ENCODE measurements around a stretch of chr9.

DNA sequence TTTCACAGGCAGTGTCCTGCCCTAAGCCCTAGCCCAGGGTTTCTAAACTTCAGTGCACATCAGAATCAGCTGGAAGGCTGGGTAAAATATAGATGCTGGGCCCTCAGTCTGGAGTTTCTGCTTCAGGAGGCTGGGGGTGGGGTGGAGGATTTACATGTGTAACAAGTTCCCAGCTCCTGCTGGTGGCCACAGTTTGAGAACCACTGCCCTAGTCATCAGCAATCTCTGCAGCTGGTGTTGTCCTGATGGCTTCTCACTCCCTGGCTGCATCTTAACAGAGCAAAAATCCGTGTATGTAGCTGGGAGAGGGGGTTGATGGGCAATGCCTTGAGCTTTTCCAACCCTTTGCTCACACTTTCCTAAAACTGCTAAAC lies 186.0 kb upstream of the KLF9 start:
- RRBS: no CpG with 5 or more reads among the region's 1 CpG

DNA sequence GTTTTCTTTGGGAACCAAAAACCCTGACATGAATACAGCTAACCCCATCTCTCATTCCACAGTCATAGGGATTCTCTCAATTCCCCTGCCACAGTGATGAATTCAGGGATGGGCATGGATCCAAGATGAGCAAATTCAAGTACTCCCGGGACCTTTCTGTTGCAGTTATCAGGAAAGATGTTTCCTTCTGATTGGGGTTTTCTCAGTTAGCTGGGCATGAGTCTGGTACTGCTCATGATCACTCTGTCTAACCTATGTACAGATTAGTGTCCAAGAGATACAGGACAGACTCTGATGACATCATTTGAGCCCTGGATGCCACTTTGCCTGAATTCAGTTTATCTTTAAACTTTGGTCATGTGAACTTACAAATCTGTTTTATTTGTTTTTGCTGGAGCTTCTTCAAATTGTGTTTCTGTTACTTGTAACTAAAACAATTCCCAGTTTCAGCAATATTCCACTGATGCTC lies 257.7 kb upstream of the KLF9 start:
- RRBS: no CpG with 5 or more reads among the region's 1 CpG

DNA sequence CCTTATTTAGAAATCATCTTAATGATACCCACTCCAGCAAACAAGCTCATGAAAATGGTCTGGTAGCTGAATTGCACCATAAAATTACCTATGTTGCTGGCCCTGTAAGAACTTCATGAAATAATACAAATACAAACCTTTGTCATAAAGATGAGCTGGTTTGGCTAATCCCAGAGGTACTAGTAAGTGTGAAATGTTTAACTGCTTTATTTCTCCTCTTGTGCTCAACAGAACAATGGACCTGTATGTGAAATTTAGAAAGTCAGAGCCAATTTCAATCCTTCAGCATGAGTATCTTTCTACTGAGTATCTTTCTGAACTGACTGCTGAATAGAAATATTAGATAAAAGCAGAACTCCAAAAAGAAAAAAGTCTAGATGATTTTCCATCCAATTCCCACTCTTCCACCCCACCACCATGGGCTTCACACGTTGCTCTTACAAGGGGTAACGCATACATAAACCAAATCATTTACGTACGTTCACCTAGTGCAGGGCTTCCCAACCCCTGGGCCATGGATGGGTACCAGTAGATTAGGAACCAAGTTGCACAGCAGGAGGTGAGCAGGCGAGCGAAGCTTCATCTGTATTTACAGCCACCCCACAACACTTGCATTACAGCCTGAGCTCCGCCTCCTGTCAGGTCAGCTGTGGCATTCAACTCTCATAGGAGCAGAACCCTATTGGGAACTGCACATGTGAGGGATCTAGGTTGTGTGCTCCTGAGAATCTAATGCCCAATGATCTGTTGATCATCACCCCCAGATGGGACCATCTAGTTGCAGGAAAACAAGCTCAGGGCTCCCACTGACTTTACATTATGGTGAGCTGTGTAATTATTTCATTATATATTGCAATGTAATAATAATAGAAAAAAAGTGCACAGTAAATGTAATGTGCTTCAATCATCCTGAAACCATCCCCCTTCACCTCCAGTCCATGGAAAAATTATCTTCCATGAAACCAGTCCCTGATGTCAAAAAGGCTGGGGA lies 82.4 kb downstream of the CEMIP2 start:
- RRBS: no CpG with 5 or more reads among the region's 7 CpGs

GRCh38 chr9:71699702-71700065 lies 68.6 kb downstream of the CEMIP2 start:
- RRBS: no CpG with 5 or more reads among the region's 4 CpGs

- RRBS: no CpG with 5 or more reads among the region's 16 CpGs
Observed at GRCh38 chr9:71767458-71768027, 770 bp downstream of the CEMIP2 start.

DNA sequence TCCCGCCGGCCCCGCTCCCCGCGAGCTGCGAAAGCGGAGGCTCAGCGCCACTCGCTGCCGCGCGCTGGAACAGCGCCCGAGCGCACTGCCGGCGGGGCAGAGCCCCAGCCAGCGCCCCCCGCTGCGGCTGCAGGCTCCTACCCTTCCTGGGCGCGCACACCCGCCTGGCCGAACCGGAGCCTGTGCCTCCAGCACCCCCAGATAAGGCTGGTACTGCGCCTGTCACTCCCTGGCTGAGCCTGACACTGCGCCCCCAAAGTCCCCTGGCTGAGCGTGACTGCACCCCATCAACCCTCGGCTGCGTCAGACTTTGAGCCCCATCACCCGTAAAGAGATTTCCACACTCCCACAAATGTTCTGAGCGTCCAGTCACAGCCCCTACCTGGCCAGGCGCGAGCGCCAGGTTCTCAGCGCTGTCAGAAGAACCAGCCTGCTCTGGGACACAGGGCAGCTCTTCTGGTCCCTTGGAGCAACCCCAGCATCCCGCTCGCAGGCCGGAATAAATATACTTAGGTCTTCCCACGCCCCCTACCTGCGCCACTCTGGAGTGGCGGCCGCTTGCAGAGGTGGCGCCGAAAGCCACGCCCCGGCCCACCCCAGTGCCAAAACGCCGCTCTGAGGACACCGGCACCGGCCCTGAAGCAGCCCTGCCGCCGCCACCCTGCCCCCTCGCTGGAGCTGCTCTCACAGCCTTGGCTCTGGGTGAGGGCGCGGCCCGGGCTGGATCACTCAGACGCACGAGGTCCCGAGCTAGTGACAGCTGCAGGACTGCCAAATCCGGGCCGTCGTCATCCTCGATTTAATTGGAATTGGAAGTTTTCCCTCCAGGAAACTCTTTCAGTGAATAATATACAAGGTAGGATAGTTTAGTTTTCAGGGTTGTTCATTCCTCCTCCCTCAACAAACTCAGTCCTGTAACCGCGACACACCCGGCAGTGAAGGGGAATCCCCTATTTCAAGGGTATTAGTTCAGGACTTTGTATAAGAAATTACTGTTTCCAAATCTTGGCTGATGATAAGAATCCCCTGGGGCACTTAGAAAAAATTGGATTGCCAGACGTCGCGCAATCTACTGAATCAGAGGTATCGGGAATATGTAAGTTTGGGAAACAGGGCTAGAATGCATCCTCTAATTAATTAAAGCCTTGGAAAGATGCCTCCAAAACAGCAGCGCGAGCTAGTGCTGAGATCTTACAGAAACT lies 1.1 kb upstream of the CEMIP2 start:
- RRBS: 5% methylated on average over 41 of the region's 73 CpGs

GRCh38 chr9:71963997-71965206 lies 53.0 kb downstream of the C9orf85 start:
- RRBS: no CpG with 5 or more reads among the region's 33 CpGs

DNA sequence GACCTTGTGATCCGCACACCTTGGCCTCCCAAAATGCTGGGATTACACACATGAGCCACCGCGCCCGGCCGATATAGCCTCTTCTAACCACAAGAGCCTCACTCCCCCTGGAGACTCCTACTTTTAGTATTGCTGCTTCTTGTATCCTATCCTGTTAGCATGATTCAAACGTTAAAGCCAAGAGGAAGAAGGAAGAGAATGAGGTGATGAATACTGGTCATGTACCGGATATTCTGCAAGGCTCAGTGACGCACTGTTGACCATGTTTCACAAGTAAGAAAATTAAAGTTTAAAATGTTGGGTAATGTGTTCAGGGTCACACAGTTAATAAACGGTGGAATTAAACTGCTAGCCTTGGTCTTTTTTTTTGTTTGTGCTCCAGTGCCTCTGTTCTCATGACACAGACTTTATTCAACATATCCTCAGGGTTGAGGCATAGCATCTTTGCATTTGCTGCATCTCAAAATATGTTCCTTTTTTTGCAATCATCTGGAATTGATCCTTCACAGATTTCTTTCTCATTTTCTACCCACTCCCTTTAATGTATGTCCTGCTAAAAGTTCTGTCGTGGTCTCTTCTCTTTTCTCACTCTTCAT lies 17.9 kb downstream of the C9orf57 start:
- RRBS: no CpG with 5 or more reads among the region's 10 CpGs

GRCh38 chr9:72304798-72305691 lies 60.0 kb downstream of the ZFAND5 start:
- RRBS: no CpG with 5 or more reads among the region's 12 CpGs

DNA sequence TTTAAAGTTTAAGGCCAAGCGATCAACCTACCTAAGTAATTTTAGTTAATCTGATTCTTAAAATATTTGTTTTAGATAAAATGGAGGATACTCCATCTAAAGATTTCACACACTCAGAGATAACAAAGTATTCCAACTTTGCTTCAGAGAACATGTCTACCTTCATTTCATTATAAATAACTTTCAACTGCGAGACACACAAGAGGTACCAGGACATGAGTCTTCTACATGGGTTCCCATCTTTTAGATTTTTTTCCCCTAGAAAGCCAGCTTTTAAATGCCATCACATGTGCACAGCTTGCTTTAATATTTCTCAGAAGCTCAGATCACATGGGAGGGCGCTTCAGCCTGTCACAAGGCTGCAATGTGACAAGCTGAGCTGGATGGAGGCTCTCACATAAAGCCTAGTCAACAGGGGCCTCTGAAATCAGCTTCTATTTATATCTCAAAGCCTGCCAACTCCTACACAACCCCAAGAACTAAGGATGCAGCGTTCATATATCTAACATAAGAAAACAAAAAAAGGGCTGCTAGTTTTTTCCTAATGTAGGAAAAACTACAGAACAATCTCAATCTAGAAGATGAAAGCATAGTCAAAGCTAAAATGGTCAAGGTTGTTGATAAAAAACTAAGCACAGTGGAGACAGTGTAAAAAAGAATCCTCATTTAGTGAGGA lies 2.4 kb downstream of the ZFAND5 start:
- RRBS: no CpG with 5 or more reads among the region's 4 CpGs

DNA sequence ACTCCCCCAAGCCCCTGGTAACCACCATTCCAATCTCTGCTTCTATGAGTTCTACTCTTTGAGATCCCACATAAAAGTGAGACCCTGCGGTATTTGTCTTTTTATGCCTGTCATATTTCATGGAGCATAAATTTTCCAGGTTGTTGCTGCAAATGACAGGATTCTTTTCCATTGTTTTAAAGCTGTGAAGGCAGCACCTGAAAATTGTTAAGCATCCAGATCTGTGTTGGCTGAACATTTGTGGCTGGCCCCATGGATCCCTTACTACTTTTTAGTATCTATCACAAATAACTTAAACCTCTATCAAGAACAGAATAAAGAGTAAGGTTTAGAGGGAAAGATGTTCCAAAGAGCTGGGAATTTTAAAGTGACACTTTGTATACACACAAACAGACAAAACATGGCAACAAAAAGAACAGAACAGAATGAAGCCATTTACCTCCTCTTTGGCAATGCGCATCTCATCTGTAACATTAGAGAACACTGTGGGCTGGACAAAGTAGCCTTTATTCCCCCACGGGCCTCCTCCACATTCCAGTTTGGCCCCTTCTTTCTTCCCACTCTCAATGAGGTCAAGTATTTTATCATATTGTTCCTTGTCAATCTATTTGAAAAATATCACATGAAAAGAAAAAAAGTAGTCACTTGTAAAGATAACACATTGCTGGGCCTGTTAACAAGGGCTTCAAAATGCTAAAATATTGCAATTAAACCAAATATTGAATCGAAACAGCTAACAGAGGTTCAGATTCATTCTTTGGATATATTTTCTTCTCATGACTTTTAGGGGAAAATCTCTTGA lies 41.1 kb downstream of the ALDH1A1 start:
- RRBS: no CpG with 5 or more reads among the region's 4 CpGs

GRCh38 chr9:72954317-72955081 lies 1.6 kb upstream of the ALDH1A1 start:
- RRBS: no CpG with 5 or more reads among the region's 4 CpGs

- RRBS: no CpG with 5 or more reads among the region's 3 CpGs
Observed at GRCh38 chr9:72984972-72985537, 32.2 kb upstream of the ALDH1A1 start.

- RRBS: no CpG with 5 or more reads among the region's 8 CpGs
Observed at GRCh38 chr9:72998574-72999148, 45.8 kb upstream of the ALDH1A1 start.

GRCh38 chr9:73010048-73010286 lies 57.1 kb upstream of the ALDH1A1 start:
- RRBS: no CpG with 5 or more reads among the region's 1 CpG

- RRBS: no CpG with 5 or more reads among the region's 5 CpGs
Observed at GRCh38 chr9:73152859-73153648, 1.4 kb downstream of the ANXA1 start.

DNA sequence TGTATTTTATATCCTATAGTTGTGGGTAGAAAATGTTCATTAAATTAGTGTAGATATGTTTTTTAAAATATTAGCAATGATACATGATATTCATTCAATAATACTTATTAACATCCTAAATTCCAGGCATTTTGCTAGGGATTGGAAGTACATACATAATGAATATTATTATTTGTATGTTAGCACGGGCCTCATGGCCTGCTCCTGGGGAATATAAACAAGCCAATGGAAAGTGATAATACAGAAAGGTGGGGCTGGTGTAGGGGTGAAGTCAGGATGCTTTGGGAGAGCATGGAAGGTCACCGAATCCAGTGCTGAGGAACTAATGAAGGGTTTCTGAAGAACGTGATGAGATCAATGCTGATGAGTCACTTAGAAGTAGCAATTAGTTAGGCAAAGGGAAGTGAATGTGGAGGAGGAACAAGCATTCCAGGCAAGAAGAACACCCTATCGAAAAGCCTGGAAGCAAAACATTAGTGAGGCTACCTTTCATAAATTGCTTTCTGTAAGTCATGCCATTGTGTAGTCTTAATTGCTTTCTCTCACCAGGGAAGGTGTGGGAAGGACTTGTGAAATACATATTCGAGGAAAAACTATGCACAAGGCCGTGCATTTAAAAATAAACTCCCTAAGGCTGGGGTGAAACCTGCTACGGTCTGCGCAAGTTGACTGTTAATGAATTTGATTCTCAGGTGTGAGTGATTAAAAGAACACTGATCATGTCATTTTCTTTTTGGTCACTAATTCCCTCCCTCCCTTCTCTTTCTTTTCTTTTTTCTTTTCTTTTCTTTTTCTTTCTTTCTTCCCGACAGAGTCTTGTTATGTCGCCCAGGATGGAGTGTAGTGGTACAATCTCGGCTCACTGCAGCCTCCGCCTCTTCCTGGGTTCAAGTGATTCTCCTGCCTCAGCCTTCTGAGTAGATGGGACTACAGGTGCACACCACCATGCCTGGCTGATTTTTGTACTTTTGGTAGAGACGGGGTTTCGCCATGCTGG lies 2.3 kb downstream of the ANXA1 start:
- RRBS: no CpG with 5 or more reads among the region's 14 CpGs

GRCh38 chr9:73160086-73160635 lies 8.5 kb downstream of the ANXA1 start:
- RRBS: no CpG with 5 or more reads among the region's 4 CpGs

DNA sequence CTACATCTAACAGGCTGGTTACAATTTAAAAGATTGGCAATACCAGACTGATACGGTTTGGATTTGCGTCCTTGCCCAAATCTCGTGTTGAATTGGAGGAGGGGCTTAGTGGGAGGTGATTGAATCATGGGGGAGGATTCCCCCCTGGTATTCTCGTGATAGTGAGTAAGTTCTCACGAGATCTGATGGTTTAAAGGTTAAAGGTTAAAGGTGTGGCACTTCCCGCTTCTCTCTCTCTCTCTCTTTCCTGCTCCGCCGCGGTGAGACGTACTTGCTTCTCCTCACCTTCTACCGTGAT lies 107.3 kb downstream of the ANXA1 start:
- RRBS: no CpG with 5 or more reads among the region's 11 CpGs

GRCh38 chr9:73549855-73550467 lies 398.3 kb downstream of the ANXA1 start:
- RRBS: no CpG with 5 or more reads among the region's 3 CpGs